Penis (tissue), 1 donor: ENCODE measurements around a stretch of chr5.

GRCh38 chr5:132819947-132820715 is 7.0 kb downstream of the SOWAHA start:
- PRO-cap, result no peak

DNA sequence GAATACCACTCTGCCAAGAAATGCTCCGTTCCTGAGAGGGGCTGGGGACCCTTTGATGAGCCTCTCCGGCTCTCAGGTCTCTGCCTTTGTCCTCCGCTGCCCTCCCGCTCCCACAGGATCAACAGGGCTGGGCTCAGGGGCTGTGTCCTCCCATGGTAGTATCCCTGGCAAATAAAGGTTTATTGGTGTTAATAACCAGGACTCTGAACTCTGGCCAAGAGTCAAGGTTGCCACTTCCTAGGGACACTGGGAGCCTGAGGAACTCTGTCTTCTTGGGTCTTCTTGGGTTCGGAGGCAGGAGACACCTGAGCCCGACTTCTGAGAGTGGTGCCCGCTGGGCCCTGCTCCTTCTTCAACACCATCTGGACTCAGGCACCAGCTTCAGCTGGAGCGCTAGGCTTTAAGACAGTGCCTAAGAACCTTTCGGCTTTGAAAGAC is 1.0 kb upstream of the SHROOM1 start:
- PRO-cap, result no peak

DNA sequence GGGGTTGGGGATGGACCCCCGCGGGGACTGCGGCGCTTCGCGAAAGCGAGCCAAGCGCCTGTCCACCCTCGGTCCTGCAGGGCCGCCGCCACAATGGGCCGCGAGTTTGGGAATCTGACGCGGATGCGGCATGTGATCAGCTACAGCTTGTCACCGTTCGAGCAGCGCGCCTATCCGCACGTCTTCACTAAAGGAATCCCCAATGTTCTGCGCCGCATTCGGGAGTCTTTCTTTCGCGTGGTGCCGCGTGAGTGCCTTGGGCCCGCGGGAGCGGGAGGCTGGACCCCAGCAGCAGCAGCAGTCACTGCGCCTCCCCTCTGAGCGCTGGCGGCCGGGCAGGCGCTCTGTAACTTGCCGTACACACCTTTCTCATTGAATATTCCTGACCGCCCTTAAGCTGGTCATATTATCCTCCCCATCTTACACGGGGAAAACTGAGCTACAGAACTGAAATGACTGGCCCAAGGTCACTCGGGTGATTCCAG is 389 bp downstream of the UQCRQ start:
- PRO-cap, result bidirectional peak, plus-strand start at position 217 of the sequence, minus-strand start at position 95 of the sequence; bidirectional peak, plus-strand start at position 300 of the sequence, minus-strand start at position 266 of the sequence

DNA sequence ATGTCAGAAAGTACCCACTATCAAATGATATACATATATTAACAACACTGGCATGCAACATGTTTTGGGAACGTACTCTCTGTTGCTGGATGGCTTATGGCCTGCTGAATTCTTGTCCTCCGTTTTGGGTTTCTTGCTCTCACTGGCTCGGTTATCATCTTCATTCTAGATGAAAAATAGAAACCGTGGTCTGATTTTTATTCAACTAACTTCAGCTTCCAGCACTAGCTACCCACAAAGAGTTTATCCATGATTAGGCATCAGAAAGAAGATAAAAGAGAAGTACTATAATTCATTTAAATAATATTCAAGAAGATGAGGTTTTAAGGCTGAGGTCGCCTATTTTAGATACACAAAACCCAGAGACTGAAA is 19.5 kb downstream of the LEAP2 start:
- PRO-cap, result no peak

DNA sequence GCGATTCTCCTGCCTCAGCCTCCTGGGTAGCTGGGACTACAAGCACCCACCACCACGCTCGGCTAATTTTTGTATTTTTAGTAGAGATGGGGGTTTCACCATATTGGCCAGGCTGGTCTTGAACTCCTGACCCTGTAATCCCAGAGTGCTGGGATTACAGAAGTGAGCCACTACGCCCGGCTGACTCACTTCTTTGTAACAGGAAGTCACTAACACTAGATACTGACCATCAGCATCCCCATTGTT is 42.1 kb downstream of the LEAP2 start:
- PRO-cap, result no peak

DNA sequence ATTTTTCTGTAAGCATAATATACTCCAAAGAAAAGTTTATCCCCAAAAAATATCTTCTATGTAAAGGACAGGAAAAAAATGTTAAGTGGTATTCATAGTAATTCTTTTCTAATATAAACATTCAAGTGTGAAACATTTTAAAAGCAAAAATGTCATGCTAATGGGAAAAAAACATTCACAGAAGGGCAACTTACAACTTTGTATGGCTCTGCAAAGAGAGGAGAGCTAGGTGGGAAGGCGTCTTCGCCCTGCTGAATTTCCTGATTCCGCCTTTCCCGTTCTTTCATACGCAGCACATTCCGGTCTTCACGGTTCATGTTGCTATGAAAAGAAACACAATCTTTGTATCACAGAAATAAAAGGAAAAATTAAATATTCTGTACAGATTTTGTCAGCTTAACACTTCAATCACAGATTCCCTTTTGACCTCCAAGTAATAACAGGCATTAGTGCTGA is 26.5 kb downstream of the AFF4 start:
- PRO-cap, result no peak

DNA sequence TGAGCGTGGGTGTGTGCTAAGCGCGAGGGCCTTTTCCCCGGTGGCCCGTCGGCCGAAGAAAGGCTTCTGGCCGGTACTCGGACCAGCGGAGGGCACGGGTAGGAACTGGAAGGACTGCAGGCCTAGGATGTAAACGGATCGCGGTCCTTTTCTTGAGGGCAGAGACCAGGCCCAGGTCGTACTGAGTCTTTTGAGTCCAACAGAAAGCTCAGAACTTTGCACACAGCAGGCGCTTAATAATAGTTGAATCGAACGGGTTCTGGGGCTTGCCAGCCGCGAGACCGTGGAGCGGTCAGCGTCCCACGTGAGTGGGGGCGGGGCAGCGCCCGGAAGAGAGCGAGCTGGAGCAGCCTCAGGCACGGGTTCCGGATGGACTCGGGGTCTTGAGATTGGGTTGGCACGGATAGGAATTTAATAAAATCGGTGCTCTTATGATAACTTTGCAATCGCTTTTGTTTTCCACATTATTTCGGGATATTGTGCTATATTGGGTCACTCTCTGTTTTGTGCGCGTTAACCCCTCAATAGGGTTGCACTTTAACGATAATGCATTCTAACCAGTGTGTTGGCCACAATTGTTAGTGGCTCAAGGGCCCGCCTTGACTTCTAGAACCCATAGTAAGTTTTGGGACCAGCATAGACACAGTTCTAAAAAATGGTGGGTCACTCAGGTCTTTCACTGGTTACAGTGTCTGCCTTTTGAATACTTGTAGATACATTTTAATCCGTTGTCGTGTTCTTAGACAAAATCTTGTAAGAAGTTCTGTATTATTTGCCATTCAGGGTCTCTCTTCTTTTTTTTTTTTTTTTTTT is 928 bp downstream of the HSPA4 start:
- PRO-cap, result no peak

DNA sequence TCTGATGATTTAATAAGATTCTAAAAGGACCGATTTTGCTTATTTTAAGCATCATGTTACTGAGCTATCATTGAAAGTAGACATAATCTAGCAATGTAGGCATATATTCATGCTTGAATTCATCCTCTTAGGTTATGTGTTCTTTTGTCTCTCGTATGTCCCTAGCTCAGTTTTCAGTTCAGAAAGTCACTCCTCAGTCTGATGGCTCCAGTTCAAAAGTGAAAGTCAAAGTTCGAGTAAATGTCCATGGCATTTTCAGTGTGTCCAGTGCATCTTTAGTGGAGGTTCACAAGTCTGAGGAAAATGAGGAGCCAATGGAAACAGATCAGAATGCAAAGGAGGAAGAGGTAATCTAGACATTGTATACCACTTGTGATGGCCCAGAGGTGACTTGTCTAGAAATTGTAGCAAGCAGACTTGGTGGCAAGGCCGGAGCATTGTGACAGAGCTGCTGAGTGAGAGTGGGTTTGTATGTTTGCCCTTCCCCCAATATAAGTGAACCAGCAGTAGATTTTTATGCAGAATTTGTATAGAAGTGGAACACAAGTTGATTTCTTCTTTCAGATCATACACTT is 39.3 kb downstream of the HSPA4 start:
- PRO-cap, result no peak

DNA sequence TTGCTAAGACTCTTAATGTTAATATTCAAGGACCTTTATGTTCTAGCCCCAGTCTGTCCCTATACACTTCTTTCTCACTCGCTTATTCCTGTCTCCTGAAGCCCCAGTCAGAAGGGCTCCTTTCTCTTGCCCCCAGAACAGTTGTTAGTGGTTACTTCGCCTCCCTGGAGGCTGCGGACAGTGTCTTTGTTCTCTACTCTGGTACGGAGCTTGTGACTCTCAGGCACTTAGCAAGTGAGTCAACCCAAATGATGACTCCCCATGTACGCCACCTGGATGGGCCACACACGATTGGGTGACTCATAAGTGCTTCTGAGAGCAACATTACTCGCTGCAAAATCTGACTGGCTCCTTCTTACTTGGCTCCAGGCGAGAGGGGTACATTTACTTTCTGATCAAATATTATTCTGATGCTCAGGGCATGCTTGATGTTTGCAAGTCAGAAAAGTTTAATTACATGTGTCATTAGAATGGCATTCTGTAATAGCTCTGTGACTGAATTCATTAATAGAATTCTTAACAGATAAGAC is 193.7 kb downstream of the HSPA4 start:
- PRO-cap, result no peak

DNA sequence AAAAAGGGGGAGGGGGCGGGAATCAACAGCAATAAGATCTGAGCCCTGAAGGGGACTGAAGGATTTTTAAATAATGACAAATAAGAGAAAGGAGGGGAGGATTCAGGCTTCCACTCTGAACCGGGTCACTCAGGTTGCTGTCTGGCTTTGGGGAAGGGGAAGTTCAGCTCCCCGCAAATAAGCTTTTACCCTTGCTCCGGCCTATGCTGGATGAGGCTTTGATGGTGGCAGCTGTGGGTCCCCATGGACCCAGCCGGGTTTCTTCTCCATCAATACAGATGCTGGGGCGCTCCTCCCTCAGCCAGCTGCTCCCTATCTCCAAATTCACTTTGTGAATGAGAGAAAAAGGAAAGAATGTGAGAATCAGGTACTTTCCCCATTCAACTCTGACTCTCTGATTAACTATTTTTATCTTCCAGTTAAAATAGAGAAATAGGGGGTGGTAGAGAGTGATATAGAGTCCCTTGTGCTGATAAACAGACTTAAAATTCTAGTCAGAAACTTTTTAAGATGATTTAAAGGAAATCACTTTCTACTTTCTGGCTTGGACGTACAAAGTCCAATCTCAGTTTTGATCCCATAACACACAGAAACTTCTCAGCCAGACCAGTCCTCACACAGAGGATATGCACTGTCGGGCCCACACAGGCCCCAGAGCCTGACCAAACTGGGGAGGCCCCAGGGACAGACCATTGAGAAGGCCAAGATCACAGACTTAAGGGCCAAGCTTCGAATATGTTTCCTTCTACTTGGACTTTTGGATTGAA is 39.6 kb downstream of the C5orf15 start:
- PRO-cap, result no peak

DNA sequence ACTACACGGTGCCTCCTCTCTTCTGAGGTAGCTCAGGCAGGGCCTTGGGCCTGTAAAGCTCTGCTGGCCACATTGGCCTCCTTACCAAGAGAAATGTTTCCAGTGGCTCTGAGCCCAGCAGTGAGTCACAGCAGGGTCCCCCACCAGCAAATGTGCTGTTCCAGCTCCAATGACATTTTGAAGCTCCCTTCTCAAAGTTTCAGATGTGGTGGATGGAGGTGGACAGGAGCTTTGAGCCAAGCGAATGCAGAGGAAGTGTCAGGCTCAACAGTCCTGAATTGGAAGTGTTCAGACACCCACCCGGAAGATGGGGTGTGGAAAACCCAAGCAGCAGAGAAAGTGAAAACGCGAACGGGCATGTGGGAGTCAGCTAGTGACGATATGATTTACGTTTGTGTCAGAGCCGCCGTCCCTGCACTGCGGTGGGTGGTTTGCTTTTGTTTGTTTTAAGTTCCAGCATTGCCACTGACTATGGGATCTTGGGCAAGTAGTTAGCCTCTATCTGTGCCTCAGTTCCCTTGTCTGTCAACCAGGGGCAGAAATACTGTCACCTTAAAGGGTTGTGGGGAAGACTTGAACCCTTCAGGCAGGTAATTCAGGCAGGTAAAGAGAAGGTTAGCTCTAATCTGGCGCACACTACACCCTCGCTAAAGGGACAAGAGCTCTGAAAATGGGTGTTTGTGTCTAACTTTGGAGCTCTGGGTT is 38.2 kb downstream of the C5orf15 start:
- PRO-cap, result no peak

DNA sequence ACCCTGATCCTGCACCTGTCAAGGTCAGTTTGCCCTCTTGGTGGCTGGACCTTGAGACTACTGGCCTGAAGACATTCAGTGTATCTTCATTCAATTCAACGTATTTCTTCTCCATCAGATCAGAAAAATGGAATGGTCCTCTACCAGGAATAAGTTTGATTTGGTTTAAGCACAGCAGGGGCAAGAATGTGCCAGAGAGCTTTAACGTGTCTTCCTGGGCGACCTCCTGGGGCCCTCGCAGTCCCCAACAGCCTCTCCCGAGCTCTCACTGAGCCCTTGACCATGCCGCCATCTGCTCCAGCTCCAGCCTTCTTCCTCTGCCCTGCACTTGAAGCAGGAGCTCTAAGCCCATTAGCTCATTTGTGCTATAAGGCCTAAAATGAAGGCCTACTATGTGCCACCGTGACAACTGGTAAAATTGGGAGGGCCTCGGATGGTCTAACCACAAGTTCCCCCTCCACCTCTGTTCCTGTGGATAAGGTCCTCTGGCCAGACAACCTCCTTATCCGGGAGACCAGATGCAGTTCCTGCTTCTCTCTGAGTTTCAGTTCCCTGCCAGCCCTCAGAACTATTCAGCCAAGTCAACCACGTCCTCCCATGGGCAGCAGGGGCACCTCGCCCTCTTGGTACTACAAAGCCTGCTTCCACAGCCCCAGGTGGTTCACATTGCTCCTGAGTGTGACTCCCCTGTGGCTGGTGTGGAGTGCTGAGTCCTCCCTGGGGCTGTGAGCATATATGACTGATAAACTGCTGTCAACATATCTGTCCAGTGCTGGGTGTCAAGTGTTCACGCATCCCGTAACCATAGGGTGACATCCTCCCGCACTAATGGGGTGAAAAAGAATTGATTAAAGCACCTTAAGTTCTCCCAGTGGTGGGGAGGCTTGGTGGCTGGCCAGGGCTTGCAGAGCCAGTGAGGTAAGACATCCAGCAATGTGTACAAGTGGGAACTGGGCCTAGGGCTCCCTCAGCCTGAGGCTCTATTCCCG is 35.8 kb downstream of the C5orf15 start:
- PRO-cap, result no peak

GRCh38 chr5:133934257-133934763 is 34.1 kb downstream of the C5orf15 start:
- PRO-cap, result no peak

GRCh38 chr5:133980281-133980969 is 12.0 kb upstream of the C5orf15 start:
- PRO-cap, result no peak

- PRO-cap, result no peak
Observed at GRCh38 chr5:133993844-133994556, 10.8 kb downstream of the VDAC1 start.

DNA sequence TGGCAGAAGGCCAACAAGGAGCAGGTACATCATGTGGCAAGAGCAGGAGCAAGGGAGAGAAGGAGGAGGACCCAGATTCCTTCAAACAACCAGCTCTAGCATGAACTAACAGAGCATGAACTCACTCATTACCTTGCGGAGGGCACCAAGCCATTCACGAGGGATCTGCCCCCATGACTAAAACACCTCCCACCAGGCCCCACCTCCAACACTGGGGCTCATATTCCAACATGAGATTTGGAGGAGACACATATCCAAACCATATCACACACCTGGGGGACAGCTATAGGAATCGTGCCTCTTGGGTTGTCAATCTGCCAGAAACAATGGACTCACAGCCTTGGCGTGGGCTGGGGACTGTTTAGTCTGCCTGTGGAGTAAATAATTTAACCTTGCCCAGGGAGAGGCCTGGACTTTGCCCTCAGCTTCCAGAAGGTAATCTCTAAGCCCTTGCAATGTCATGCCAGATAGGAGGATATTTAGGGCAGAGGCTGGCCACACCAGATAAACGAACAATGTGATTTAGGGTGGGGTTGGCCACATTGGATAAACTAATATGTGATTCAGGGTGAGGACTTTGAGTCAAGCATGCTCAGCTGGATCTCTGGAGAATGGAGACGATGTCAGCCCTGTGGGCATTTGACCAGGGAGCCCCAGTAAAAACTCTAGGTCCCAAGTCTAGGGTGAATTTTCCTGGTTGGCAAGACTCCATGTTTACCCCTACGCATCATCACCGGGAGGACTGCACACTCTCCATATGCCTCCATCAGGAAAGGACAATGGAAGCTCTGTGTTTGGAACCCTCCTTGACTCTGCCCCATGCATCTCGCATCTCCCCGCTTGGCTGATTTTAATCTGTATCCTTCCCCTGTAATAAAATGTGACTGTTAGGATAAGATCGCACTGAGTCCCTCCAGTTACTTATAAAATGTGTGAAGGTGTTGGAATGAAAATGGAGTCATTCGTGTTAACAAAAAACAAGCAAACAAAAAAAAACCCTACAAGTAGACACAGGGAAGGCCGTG is 13.7 kb upstream of the VDAC1 start:
- PRO-cap, result no peak

DNA sequence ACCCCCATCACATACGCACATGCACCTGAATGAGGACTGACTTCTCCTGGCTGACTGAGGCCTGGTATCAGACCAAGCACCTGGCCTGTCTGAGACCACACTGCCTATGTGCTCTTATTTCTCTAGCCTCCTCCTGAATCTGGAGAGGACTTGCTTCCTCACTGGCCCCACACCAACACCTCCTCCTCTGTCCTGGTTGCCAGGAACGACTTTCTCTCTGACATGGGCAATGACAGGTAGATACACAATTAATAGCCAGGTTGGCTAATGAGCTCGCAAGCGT is 14.9 kb upstream of the VDAC1 start:
- PRO-cap, result no peak

- PRO-cap, result no peak
Observed at GRCh38 chr5:134124953-134125685, 10.6 kb downstream of the TCF7 start.

DNA sequence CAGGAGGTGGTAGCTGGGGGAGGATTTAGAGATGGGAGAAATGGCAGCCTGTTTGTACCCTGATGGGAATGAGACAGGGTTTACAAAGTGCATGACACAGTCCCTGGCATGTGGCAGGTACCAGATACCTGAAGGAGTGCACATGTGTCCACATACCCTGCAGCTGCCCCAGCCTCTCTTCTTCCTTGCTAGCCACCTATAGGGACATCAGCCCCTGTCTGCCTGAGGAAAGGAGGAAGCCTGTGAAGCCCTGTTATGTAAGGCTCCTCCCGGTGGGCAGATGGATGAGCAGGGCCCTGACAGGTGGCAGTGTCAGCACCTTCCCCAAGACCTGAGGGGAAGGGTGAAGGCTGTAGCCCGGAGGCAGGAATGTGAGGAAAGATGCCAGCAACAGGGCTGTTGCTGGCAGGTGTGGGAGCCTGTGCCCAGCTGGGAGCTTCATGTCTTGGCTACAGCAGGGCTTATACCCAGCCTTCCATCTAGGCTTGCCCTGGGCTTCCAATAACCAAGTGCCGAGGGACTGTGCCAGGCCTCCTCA is 21.7 kb downstream of the TCF7 start:
- PRO-cap, result no peak

DNA sequence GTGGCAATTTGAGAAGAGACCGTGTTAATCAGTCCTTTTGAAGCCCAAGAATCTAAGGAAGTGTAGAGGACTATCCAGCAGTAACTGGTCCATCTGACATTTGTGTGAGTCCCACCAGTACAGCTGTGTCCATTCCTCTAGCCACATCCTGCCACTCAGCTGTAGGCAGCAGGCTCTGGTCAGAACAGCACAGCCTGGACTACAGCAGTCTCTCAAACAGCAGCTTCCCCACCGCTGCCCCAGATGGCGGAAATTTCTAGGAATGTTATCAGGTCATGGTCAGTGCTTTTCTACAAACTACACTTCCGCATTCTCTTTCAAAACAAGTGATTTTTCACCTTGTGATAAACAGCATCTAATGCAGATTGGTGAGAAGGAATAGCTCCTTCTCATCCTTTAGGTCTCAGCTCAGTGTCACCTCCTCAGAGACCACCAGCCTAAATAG is 10.8 kb upstream of the SKP1 start:
- PRO-cap, result no peak